HCT116 (cell line): ENCODE measurements around the genes KLF3 and KLB.

DNA sequence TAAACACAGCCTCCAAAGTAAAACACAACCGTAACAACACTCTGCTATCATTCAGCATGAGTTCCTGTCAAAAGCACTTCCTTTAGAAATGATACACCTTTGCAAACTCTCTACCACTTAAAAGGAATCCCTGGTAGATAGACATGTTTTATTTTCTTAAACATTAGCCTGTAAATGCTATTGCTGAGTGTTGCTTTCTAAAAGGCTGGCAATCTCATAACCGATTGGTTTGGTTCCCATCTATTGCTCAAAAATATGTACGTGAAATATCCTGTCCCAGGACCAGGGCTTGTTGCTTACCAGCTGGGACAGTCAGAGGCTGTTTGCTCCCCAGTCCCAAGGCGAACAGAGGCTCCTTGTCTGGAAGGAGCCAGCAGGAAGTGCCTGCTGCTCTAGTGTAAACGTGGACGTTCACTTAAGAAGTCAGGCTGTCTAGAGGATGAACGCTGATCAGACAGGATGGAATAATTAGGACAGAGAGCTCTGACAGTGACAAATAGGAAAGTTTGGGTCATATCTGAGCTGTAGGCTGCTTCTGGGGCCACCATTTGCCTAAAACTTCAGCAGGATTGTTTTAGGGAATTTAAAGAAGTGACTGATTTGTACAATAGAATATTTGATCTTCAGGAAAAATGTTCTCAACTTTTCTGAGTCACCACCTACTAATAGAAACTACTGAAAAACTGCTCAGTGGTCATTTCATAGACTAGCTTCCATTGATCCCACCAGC lies 173.8 kb upstream of the KLF3 start:
- RRBS, result no CpG with 5 or more reads among the region's 7 CpGs

DNA sequence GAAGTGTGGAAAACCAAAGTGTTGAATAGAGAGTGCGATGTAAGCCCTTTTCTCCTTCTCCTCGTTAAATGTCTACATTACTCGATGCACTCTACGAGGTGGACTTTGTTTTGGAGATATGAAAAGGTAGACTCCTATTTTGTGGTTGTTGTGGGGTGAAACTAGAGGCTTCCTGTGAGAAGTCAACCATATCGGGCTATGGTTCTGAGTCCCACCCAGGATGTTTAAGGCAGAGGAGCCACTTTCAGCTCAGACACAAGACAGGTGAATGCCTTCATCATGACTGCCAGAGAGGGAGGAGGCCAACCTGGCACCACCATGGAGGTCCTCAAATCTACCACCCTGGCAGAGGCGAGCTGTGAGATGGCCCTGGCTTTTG lies 154.5 kb upstream of the KLF3 start:
- RRBS, result no CpG with 5 or more reads among the region's 6 CpGs

GRCh38 chr4:38663542-38664604 lies at the start of gene KLF3:
TSS of gene KLF3 (plus strand) at chr4:38664199.
- RRBS, result 2% methylated on average over 57 of the region's 144 CpGs

DNA sequence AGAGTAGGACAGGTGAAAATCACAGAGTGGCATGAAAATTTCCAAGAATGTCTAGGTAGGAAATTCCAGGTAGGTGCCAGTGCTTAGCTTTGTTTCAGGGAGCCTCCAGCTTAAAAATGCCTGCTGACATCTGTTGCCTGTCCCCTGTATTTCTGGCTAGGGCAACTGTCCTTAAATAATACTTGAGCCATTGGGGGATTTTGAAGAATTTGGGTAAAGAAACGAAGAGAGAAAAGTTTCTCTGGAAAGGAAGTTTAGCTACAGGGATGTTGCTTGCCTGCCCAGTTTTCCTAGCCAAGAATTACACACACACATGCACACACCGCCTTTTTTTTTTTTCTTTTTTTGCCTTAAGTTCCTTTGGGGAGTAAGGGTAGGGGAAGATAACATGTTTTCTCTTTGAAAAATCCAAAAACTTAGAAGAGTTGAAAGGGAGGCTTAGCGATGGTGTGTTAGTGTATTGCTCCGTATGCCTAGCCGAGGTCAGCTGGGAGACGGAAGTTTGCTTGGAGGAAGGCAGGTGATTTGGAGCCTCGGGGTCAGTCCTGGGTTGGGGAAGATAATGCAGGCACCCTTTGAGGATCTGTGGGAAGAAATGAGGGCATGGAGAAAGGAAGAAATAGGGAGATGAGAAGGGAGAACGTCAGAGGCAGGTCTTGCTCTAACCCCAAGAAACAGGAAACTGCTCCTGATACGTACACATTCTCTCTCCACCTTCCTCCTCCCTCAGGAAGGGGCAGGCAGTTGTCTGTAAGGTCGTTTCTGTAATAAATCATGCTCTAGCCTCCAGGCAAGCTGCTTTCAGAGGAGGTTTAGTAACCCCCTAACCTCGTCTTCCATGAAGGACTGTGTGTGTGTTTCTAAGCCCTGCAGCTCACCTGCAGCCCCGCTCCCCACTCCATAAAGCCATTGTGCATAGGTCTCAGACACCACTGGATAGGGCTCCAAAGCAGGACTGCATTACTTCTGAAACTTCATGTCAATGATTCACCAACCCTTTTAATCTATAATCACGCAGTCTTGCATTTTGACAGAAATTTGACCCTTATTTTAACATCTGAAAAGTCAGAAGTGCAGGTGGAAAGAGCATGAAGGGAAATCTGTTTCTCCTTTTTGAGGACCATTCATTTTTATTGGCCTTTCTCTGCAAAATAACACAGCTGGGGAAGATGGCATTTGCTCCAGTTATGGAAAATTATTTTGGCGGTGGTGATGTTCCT lies 10.5 kb downstream of the KLF3 start:
- RRBS, result no CpG with 5 or more reads among the region's 14 CpGs

DNA sequence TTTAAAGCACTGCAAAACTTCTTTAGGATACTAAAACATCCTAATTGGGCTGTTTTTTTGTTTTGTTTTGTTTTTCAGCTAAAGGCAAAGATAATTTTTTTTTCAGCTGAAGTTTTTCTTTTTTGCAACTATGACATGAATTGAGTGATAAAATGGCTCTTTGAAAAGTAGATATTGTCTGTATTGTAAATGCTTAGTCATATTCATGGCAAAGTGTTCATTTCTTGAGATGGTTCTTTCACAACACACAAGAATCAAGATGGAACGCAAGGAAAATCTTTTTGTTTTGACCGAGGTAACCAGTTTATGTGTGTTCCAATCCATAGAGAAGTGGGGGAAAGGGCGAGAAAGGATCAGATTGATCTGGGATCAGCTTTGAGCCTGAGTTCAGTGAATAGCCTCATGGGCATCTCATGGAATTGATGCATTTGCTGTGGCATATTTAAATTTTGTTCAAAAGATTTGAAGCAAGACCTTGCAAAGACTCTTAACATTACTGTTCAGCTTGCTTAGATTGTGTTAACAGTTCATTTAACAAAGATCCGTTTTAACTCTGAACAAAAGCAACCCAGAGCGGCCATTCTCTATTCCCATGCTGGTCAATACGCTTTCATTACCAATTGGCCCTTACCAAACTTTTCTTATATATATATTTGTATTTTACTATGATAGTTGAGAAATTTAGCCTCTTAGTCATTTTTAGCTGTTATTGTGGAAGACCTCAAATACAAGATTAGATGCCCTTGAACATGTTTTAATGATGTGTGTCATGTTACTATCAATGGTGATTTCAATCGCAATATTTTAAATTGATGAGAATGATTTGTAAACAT lies 35.4 kb downstream of the KLF3 start:
- RRBS, result no CpG with 5 or more reads among the region's 7 CpGs

DNA sequence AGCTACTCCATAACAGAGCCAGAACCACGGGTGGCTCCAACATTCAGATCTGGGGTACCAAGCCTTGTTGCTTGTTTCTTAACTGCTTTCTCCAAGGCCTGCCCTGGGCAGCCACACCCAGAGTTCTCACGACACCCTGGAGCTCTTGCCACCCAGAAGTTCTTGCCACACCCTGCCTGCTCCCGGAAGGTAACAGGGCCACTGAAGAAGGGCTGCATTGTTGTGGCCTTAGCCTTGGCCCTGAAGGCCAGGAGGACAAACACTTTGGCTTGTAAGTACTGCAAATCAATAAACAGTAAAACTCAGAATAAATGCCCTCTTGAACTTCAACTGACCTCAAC lies 54.3 kb downstream of the TLR10 start:
- RRBS, result no CpG with 5 or more reads among the region's 3 CpGs

DNA sequence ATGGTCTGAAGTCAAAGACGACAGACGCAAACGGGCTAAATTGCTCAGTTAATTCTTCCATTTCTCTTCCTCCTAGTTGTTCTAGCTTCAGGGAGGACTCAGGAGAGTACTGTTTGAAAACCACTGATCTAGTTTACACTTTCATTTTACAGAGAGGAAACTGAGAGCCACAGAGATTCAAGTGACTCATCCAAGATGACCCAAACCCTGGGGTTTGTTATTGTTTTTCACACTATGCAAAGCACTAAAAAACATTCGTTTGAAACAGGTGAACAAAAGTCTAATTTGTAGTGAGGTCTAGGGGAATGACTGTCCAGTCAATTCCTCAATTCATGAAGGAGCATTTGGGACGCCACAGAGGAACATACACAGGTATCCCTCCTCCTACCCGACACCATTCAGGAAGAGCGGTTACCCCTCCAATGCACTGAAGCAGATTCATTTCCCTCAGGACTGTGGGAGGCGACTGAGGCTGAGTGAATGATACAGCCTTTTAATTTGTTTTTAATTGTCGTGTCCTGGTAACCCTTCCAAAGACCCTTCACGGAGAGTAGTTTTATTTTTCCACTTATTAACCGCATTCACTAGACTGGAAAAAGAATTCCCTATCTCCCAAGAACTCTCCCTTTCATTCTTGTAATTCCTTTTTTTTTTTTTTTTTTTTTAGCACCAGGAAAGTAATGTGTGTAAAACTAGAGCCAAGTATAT lies 30.3 kb downstream of the TLR10 start:
- RRBS, result no CpG with 5 or more reads among the region's 11 CpGs

DNA sequence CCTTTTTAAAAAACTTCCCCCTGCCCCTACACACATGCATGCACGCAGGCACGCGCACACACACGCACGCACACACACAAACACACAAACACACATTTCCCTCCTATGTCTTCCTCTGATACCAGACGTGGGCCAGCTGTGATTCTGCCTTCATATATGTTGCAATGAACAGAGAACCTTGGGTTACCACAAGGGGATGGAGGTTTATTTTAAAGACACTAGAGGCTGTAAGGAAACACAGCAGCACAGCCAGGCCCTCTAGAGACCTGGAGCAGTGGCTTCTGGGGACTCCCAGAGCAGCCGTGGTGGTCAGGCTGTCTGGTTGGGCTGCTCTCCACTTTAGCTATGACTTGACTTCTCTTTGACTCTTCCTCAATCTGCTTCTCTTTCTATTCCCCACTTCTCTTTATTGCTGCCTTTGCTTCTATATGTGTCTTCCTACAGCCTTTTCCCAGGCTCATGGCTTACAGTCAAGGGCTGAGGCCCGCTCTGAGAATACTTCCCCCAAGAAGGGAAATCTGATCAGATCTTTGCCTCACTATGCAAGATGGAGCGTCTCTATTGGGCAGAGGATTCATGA lies 3.2 kb upstream of the TLR10 start:
- RRBS, result no CpG with 5 or more reads among the region's 9 CpGs

GRCh38 chr4:38805333-38806250 lies 1.0 kb upstream of the TLR1 start:
- RRBS, result no CpG with 5 or more reads among the region's 6 CpGs

- RRBS, result no CpG with 5 or more reads among the region's 1 CpG
Measured at GRCh38 chr4:38825383-38825739, 20.8 kb upstream of the TLR1 start.

- RRBS, result no CpG with 5 or more reads among the region's 2 CpGs
Measured at GRCh38 chr4:38869206-38869521, 1.6 kb downstream of the FAM114A1 start.

GRCh38 chr4:38965163-38965682 lies 67.0 kb downstream of the TMEM156 start:
- RRBS, result no CpG with 5 or more reads among the region's 9 CpGs

- RRBS, result no CpG with 5 or more reads among the region's 5 CpGs
Measured at GRCh38 chr4:38965683-38966193, 66.5 kb downstream of the TMEM156 start.

GRCh38 chr4:38985209-38985885 lies 46.9 kb downstream of the TMEM156 start:
- RRBS, result no CpG with 5 or more reads among the region's 10 CpGs

- RRBS, result no CpG with 5 or more reads among the region's 3 CpGs
Measured at GRCh38 chr4:39115037-39115548, 53.1 kb downstream of the KLHL5 start.

DNA sequence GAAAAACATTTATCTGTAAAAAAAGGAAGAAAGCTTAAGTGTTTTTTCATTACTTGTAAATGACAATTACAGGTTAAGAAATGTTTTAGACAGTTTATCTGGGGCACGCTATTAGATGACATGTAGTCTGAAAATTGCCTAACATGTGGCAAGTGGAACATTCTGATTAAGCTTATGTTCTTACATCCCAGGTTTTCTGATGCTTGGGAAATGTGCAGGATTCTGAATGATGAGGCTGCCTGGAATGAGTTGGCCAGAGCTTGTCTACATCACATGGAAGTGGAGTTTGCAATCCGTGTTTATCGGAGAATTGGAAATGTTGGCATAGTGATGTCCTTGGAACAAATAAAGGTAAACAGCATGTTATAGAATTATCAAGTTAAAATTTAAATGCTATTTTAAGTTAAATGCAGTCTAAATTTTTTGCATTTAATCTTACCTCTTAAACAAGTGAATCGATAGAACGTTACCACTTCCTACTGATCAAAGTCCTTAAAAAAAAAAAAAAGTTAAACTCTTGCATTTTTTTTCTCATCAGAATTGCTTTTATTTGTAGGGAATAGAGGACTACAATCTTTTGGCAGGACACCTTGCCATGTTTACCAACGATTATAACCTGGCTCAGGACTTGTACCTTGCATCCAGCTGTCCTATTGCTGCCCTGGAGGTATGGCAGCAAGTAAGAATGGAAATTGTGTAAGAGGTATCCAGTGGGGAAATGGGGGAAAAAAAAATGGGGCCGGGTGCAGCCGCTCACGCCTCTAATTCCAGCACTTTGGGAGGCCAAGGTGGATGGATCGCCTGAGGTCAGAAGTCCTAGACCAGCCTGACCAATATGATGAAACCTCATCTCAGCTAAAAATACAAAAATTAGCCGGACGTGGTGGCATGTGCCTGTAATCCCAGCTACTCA lies 49.5 kb downstream of the WDR19 start:
- RRBS, result no CpG with 5 or more reads among the region's 12 CpGs

DNA sequence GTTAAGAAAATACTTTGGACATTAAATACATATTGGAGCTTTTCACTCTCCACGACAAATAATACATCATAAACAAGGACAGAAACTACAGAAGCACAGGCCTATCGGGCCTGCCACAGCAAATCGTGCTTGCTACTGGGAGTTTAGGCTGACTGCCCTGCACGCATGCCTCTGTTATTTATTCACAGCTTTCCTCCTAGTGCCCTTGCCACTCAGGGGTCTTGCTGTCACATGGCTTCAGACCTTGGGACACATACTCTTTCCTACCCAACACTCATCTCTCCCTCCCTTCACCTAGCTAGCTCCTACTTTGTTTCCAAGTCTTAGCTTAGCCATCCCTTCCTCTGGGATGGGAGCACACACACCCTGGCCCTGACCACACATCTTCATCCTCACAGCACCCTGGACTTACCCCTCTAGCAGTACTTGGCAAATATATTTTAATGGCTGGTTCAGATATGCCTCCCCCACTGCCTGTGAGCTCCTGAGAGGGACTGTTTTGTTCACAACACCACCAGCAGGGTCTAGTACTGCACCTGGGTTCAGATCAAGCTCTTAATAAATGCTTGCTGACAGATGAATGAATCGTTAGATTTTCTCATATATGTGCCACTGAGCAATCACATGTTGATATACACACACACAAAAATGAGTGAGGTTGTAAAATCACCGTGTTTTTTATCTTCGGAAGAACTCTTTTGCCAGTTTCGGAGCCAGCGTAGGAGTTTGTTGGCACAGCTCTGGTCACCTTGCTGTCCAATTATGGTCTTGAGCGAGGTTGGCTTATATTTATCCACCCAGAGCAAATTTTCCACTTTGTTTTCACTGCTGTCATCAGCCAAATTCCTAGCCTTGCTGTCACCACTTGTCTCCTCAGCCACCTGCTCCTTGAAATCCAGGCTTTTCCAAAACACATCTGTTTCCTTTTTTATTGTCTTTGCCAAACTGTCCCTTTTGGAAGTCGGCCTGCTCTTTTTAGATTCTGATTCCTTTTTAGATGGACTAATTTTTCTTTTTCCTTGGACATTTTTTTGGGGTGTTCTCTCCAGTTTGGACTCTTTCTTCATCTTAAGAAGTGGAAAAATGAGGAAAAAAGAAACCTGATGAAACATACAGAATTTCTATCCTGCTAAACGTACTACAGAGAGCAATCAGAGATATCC lies 57.8 kb downstream of the RFC1 start:
- RRBS, result no CpG with 5 or more reads among the region's 12 CpGs

GRCh38 chr4:39367072-39367651 lies 1.0 kb upstream of the RFC1 start:
- RRBS, result no CpG with 5 or more reads among the region's 10 CpGs

- RRBS, result no CpG with 5 or more reads among the region's 15 CpGs
Measured at GRCh38 chr4:39406588-39407647, at the start of gene KLB. TSS of gene KLB (plus strand) at chr4:39406930.

GRCh38 chr4:39446583-39447698 lies 11.8 kb downstream of the RPL9 start:
- RRBS, result 95% methylated on average over 10 of the region's 77 CpGs